IMR-90 (cell line): ENCODE results near the genes MYO7B, HS6ST1 and RAB6C.

GRCh38 chr2:127438202-127438759 is 20.1 kb downstream of the PROC start:
- RRBS, result 83% methylated on average over 2 of the region's 8 CpGs
CAGE:
- cytosol, long polyA plus RNA, result no peak
- long polyA plus RNA, result no peak
- nucleus, long polyA plus RNA, result no peak

- RRBS, result no CpG with 5 or more reads among the region's 9 CpGs
CAGE:
- cytosol, long polyA plus RNA, result no peak
- long polyA plus RNA, result no peak
- nucleus, long polyA plus RNA, result start-site peak on the minus strand at chr2:127501090-127501440, 9 and 15 reads in 2 replicates
Measured at GRCh38 chr2:127500997-127501929, 25.0 kb downstream of the IWS1 start.

GRCh38 chr2:127535193-127535971 is at the start of gene MYO7B:
MYO7B (plus strand) TSS chr2:127535683.
- RRBS, result 71% methylated on average over 5 of the region's 17 CpGs
CAGE:
- cytosol, long polyA plus RNA, result no peak
- long polyA plus RNA, result no peak
- nucleus, long polyA plus RNA, result no peak

- RRBS, result no CpG with 5 or more reads among the region's 20 CpGs
CAGE:
- cytosol, long polyA plus RNA, result no peak
- long polyA plus RNA, result no peak
- nucleus, long polyA plus RNA, result no peak
Measured at GRCh38 chr2:127637384-127638260, 8.3 kb upstream of the GPR17 start.

DNA sequence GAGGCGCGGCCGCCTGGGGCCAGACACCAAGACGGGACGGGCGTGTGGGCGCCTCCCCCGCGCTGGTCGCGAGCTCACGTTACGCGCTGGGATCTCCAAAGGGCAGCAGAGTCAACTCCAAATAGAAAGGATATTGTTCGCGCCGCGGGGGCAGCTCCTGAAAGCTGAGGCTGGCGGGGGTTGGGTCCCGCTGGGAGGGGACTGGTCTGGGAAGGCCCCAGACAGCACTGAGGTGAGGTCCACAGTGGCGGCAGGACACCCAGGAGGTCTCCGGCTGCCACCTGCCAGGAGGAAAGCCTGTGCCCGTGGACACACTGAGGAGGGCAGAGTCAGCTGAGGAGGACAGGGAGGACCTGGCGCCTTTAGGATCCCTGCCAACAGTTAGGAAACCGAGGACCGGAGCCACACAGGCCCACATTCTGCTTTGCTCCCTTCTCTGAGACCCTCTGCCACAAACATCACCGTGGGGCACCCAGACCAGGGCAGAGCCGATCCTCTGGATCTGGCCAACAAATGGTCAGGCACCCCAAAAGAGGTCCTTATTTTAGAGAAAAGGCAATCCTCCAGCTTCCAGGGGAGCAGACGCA is 10.8 kb downstream of the LIMS2 start:
- RRBS, result no CpG with 5 or more reads among the region's 29 CpGs
CAGE:
- cytosol, long polyA plus RNA, result no peak
- long polyA plus RNA, result no peak
- nucleus, long polyA plus RNA, result no peak

GRCh38 chr2:127702083-127702926 is 1.0 kb downstream of the SFT2D3 start:
- RRBS, result 2% methylated on average over 18 of the region's 57 CpGs
CAGE:
- cytosol, long polyA plus RNA, result no peak
- long polyA plus RNA, result no peak
- nucleus, long polyA plus RNA, result no peak

DNA sequence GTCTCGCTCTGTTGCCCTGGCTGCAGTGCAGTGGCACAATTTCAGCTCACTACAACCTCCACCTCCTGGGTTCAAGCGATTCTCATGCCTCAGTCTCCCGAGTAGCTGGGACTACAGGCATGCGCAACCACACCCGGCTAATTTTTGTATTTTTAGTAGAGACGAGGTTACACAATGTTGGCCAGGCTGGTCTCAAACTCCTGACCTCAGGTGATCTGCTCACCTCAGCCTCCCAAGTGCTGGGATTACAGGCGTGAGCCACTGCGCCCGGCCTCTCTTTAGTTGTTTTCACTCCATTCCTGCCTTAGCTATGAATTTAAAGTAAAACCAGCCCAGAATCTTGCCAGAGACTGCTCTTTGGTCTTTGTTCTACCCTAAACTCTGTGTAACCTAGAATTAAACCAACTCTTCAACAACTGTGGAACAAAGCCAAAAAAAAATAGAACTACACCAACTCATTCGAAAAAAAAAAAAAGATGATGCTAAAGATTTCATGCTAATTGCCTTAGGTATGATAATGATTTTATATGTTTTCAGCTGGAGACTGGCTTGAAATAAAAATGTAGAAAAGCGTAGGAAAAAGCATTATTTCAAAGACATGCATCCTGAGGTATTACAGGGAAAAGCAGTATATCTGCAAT is 4.6 kb downstream of the WDR33 start:
- RRBS, result no CpG with 5 or more reads among the region's 11 CpGs
CAGE:
- cytosol, long polyA plus RNA, result no peak
- long polyA plus RNA, result no peak
- nucleus, long polyA plus RNA, result no peak

- RRBS, result 0% methylated on average over 1 of the region's 16 CpGs
CAGE:
- cytosol, long polyA plus RNA, result no peak
- long polyA plus RNA, result no peak
- nucleus, long polyA plus RNA, result no peak
Measured at GRCh38 chr2:127884238-127885124, 1.3 kb downstream of the AMMECR1L start.

GRCh38 chr2:127893393-127894019 is 7.8 kb upstream of the AMMECR1L start:
- RRBS, result 44% methylated on average over 2 of the region's 7 CpGs
CAGE:
- cytosol, long polyA plus RNA, result no peak
- long polyA plus RNA, result no peak
- nucleus, long polyA plus RNA, result no peak

GRCh38 chr2:128299861-128300154 is 18.9 kb downstream of the HS6ST1 start:
- RRBS, result 63% methylated on average over 3 of the region's 6 CpGs
CAGE:
- cytosol, long polyA plus RNA, result no peak
- long polyA plus RNA, result no peak
- nucleus, long polyA plus RNA, result no peak

DNA sequence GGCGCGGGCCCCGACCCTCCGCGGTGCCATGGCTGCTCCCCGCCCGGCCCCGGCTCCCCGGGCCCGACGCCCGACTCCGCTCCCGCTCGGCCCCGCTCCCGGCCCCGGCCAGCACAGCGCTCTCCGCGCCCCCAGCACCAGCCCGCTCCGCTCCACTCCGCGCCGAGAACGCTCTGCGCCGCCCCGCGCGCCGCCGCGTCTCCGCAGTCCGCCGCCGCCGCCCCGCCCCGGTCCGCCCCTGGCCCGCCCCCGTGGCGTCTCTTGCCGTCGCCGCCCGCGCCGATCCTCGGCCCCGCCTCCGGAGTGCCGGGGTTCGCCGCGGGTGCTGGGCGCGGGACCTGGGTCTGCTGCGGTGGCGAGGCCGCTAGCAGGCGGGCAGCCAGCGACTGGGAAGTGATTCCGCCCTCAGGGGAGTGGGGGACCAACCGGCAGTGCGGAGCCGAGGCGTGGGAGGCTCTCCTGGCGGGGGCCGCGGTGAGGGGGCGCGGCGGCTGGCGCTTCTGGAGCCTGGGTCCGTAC is at the start of gene HS6ST1:
TSS of gene HS6ST1 (minus strand) at position 175 of the 519 bp plus-strand sequence.
- RRBS, result 3% methylated on average over 14 of the region's 79 CpGs
CAGE:
- cytosol, long polyA plus RNA, result no peak
- long polyA plus RNA, result no peak
- nucleus, long polyA plus RNA, result no peak

DNA sequence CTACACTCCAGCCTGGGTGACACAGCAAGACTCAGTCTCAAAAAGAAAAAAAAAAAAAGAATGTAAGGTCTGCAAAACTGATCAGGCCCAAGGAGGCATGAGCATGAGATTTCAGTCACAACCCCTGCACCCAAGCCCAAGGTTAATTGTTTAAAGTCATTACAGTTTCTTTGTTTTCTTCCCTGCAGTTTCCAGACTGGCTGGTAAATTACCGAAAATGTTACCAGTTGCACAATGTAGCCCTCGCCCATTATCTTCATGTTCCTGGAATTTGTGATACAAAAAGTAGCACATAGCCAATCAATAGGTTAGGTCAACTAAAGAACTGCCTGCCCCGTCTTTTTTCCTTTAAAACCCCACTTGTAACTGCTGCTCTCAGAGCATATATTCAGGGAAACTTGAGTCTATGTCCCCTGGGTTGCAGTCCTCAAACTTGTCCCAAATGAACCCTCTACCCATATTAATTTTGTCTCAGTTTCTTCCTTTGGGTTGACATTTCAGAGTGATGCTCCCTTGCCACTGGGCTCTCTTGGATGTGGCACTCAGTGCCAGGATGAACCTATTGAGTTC is 216.1 kb upstream of the HS6ST1 start:
- RRBS, result no CpG with 5 or more reads among the region's 3 CpGs
CAGE:
- cytosol, long polyA plus RNA, result no peak
- long polyA plus RNA, result no peak
- nucleus, long polyA plus RNA, result no peak

DNA sequence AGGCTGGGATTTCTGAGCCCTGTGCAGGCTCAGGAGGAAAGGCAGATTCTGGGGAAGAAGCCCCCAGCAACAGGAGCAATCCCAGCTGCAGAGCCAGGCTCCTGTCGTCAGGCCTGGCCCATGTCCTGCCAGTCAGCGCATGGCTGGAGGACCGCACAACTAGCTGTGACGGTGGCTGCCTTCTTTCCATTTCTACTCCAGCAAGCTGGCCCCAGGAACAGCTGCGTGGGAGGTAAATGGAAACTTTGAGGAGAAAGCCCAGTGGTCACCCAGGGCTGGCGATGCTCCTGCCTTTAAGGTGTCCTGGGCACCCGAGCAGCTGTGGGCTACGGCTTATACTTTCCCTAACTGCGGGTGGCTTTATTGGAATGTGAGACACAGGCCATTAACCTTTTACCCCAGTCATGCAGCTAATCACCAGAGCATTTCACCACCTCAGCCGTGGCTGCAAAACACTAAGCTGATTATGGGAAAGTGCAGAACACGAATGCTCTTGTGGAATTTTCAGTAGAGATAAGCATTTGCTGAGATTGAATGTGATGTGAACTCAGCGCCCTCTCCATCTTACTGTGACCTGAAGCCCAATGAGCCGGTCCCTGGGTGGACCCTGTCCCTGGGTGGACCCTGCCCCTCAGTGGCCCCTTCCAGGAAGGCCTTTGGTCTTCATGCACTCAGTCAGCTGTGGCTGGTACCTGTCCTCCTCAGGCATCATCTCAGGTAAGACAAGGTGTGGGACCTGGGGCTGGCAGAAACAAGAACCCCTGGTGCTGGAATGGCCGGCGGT is 275.3 kb upstream of the HS6ST1 start:
- RRBS, result no CpG with 5 or more reads among the region's 15 CpGs
CAGE:
- cytosol, long polyA plus RNA, result no peak
- long polyA plus RNA, result no peak
- nucleus, long polyA plus RNA, result no peak

DNA sequence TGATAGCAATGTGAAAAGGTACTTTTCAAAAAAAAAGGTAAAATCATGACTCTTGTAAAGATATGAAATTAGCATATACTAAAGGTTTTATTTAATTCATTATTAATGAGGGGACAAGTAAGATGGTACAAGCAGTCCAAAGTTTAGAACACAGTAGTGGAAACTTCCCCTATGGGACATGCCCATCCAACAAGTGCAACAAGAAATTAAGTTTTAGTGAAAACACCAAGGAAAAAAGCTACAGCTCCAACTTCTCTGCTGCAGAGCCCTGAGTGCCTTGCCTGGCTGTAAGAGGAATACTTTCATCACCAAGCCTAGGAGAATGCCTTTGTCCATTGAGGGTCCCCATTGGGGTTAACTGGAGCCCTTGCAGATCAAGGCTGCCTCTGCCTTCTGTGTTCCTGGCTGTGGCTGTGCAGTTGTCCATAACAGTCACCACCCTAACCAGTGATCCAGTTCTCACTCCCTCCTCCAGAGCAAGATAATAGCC is 44.6 kb upstream of the RAB6C start:
CAGE:
- cytosol, long polyA plus RNA, result no peak
- long polyA plus RNA, result no peak
- nucleus, long polyA plus RNA, result no peak

- RRBS, result 3% methylated on average over 6 of the region's 53 CpGs
CAGE:
- cytosol, long polyA plus RNA, result no peak
- long polyA plus RNA, result no peak
- nucleus, long polyA plus RNA, result no peak
Measured at GRCh38 chr2:129979561-129980134, at the start of gene RAB6C. RAB6C (plus strand) TSS chr2:129979666.

GRCh38 chr2:129981621-129982098 is 2.2 kb downstream of the RAB6C start:
- RRBS, result no CpG with 5 or more reads among the region's 7 CpGs
CAGE:
- cytosol, long polyA plus RNA, result no peak
- long polyA plus RNA, result no peak
- nucleus, long polyA plus RNA, result no peak

GRCh38 chr2:130129523-130129977 is 528 bp upstream of the POTEF start:
- RRBS, result no CpG with 5 or more reads among the region's 23 CpGs
CAGE:
- cytosol, long polyA plus RNA, result no peak
- long polyA plus RNA, result no peak
- nucleus, long polyA plus RNA, result no peak

DNA sequence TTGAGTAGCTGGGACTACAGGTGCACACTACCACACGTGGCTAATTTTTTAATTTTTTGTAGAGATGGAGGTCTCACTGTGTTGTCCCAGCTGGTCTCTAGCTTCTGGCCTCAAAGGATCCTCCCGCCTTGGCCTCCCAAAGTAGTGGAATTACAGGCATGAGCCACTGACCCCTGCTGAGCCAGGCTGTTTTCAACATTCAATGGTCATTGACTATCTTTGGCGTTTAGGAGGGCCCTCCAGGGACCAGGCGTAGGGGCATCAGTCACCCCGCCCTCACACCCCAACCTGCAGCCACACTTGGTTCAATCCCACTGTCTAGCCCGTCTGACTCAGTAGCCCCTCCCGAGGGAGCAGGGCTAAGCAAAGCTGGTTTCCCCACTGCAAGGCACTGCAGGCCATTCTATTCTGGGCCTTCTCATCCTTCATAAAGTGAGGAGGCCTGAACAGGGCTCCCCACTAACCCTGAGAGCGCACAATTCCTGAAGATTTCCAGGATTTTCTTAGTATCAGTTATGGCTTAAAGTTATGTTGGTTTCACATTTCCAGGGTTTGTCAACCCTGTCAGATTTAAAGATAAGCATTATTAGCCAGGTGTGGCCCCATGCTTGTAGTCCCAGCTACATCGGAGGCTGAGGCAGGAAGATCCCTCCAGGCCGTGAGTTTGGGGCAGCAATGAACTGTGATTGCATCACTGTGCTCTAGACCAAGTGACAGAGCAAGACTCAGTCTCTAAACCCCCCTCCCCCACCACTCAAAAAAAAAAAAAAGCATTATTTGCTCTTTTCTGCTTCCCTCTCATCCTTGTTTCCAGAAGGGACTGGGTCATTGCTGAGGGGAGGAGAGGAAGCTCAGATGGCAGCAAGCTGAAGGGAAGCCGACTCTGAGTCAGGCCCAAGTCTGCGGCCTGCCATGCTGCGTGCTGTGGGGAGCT is 5.5 kb downstream of the MZT2B start:
- RRBS, result no CpG with 5 or more reads among the region's 13 CpGs
CAGE:
- cytosol, long polyA plus RNA, result no peak
- long polyA plus RNA, result no peak
- nucleus, long polyA plus RNA, result no peak

DNA sequence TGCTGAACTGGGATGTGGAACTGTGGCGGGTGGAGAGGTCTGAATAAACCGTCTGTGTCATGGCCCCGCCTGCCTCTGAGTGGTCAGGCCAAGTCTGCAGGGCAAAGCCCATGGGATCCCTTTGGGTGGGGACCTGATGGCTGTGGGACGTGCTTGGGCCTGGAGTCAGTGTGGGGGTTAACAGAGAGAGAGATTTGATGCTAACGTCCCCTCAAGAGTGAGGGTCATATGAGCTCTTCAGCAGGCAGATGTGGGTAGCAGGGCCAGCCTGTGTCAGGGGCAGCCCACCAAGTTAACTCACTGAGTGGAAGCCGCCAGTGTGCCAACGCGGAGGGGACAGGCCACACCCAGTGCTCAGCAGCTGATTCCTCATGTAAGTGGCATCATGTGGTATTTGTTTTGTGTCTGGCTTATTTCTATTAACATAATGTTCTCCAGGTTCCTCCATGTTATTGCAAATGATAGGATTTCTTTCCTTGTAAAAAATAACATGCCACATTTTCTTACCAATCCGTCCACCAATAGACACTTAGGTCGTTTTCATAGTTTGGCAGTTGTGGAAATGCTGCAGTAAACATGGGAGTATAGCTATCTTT is 4.0 kb downstream of the IMP4 start:
- RRBS, result no CpG with 5 or more reads among the region's 10 CpGs
CAGE:
- cytosol, long polyA plus RNA, result no peak
- long polyA plus RNA, result no peak
- nucleus, long polyA plus RNA, result start-site peak on the minus strand centred at position 81 of the sequence, 108 bp wide, 7 and 19 reads in 2 replicates

DNA sequence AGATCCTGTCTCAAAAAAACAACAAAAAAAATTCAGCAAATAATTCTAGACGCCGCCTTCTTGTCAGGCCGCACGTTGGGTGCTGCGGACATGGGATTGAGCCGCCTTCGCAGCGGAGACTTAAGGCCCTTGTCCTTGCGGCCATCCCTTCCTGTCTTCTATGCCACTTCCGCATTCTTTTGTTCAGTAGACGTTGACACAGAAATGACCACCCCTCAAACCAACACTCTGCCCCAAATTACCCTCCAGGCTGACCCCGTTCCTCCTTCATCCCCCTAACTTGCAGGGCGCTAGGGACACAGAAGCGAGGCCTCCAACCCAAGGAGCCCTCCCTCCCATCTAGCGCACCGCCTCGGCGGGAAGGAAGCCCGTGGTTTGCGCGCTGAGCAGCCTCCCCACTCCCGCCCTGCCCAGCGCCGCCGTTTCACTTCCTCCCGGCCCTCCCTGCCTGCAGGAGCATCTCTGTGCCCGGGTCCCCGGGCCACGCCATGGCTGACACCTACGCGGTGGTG is 16.0 kb downstream of the PTPN18 start:
- RRBS, result 2% methylated on average over 4 of the region's 31 CpGs
CAGE:
- cytosol, long polyA plus RNA, result no peak
- long polyA plus RNA, result no peak
- nucleus, long polyA plus RNA, result no peak